Vermiform appendix (tissue), 1 donor: ENCODE data around the genes KMT2C and HTR5A.

- PRO-cap = no peak
These were observed 120.7 kb downstream of the PRKAG2 start for GRCh38 chr7:151755851-151757039.

GRCh38 chr7:151778401-151779205, 98.3 kb downstream of the PRKAG2 start:
- PRO-cap = no peak

- PRO-cap = no peak
These were observed 29.1 kb downstream of the PRKAG2 start for GRCh38 chr7:151847711-151848251.

- PRO-cap = no peak
These were observed 13.7 kb downstream of the PRKAG2 start for GRCh38 chr7:151863126-151863668.

- PRO-cap = no peak
These were observed 17.5 kb upstream of the PRKAG2 start for GRCh38 chr7:151894456-151894862.

GRCh38 chr7:151988091-151988588, 31.9 kb downstream of the GALNTL5 start:
- PRO-cap = no peak

- PRO-cap = no peak
These were observed 105.5 kb downstream of the GALNT11 start for GRCh38 chr7:152130753-152131609.

DNA sequence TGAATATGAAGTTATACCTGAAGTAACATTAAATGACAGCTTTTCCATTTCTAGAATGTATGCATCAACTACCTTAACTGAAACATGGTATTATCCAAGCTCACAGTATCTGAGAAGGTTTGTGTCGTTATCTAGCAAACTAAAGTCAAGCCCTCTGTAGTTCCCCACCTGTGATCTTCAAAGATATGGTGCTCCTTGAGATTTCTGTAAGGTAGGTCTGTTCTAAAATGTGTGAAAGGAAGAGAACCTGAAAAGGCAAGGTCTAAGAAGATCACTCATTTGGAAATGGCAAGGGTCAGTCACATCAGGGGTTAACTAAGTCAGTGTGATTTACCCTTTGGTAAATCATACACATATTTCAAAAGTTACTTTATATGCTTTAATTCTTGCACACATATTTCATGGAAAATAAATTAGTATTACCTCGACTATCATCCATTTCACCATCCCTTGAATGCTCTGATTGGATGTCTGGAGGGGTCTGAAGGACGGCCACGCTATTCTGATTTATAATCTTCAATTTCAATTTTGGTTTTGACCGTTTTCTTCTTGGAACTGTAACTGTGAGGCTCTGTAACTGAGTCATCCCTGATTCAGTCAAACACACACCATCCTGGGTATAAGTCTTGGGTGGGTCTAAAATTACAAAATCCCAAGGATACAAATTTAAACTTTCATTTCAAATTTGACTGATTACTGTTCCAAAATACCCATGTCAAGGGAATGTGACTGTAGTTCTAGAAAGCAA, 194.8 kb downstream of the GALNT11 start:
- PRO-cap = no peak

DNA sequence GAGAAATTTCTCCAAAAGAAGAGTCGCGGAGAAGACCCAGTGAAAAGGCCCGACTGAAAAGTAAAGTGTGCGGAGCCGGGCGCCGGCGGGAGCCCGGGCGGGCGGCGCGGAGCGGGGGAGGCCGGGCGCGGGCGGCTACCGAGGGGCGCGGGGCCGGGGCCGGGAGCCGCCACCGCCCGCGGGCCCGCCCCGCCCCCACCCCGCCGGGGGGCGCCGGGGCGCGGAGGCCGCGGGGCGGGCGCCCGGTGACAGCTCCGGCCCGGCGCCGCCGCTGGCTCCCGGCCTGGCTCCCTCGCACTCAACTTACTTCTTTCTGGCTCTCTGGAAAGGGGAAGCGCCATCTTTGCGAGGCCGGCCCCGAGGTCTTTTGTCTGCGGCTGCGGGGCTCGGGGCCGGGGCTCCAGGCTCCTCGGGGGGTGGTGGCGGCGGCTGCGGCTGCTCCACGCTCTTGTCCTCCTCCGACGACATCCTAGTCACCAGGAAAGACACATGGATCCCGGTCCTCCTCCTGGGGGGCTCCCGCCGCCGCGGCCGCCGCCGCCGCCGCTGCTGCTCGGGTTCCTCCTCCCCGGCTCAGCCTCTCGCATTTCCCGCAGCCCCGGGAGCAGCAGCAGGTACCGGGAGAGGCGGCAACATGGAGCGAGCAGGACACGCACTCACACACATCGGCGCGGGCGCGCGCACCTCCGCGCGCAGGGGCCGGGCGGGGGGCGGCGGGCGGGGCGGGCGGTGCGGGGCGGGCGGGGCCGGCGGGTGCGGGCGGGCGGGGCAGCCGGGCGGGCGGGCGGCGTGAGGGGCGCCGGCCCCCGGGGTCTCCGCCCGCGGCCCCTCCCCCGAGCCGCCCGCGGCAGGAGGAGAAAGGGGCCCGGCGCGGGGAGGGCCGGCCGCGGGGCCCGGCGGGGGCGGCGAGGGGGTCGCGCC, at the start of gene KMT2C:
Gene KMT2C, minus strand, starts transcription at position 685 of the 921 bp plus-strand sequence.
- PRO-cap = bidirectional peak, plus-strand start at position 836 of the sequence, minus-strand start at position 670 of the sequence

DNA sequence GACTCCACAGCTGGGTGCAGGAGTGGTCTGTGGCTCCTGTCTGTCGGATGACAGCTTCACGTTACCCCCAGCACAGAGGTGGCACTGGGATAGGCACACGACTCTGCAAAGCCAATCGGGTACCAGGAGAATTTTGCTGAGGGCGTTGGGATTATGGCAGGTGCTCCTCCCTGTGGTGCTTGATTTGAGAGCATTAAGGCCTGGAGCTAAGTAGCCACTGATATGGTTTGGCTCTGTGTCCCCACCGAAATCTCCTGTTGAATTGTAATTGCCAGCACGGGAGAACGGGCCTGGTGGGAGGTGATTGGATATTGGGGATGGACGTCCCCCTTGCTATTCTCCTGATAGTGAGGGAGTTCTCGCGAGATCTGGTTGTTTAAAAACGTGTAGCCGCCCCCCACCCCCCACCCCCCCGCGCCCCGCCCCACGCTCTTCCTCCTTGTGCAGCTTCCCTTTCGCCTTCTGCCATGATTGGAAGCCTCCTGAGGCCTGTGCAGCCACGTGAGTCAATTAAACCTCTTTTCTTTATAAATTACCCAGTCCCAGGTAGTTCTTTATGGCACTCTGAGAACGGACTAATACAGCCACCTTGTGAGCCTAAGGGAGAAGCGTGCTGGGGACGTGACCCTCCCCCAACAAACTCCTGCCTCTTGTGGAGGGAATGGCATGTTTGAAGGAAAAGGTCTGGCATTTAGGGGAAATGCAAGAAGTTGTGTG, 117.9 kb upstream of the KMT2C start:
- PRO-cap = no peak

GRCh38 chr7:152615162-152615739, 60.7 kb downstream of the XRCC2 start:
- PRO-cap = no peak

DNA sequence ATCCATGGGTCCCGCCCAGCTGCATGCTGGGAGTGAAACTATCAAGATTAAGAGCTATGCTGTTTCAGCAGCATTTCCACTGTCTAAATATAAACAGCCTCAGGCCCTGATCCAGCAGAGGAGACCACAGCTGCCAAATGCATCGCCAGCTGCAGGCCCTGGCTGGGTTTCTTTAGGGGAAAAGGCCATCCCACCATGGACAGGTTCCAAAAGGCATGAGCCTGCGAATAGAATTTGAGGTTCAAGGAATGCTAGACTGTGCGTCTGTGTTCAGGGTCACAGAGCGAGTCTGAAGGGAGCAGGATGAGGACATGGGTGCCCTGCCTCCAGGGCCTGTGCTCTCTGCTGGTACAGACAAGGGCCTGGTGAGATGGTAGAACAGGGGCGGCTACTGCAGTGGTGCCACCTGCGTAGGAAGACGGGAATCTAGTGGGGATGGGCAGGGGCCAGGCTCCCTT, 411.3 kb downstream of the PAXIP1 start:
- PRO-cap = no peak

DNA sequence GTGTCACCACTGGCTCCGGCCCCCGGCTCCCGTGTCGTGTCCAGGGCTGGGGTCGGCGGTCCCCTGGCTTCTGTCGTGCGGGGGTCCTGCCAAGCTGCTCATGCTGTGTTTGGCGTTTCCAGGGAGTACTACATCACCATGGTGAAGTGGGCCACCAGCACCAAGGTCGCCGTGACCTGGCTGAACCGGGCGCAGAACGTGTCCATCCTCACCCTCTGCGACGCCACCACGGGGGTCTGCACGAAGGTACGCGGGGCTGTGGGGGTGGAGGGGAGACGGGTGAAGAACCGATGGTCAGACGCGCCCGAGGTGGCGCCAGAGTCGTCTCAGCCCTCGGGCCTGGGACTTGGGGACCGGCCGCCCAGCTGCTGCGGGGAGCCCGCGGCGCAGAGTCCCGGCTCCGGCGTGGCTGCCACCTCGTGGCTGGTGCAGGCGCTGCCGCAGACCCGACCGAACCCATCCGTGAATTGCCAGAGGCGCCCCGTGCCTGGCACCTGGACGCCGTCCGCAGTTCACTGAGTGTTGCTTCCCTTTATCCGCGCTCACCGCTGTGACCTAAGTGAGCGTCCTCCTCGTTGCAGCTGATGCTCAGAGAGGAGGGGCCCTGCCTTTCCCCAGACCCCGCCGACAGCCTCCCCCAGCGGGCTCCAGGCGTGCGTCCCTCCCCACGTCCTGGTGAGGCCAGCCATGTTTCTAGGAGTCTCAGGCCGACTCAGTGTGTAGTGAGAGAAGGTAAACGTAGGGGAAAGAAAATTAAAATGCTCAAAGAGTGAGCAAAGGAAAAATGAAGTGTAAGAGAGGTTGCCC, 208.8 kb downstream of the PAXIP1 start:
- PRO-cap = no peak

DNA sequence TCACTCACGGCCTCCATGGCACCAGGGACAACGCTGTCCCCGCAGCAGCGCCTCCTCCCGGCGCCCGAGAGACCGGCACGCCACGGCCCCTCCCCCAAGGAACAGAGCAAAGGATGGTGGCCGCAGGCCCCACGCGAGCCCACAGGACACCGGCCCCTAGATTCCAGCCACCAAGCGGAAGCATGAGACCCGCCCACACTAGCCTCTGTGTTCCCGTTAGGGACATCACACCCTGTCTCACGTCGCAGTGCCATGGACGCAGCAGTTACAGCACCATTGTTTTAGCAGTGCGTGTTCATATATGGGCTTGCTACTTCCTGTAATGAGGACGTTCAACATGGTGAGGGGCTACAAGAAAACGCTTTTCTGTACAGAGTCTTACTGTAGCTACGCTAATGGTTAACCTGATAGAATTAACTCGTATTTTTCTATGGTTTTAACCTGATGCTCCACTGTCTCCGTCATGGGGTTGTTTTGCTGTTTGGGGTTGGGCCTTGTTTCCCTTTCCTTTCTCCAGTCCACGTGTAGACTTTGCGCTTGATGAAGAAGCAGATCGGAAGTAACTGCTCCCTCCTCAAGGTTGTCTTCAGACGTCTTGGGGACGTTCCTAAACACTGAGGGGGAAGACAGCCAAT, 110.1 kb downstream of the PAXIP1 start:
- PRO-cap = no peak

- PRO-cap = no peak
These were observed 35.4 kb downstream of the PAXIP1 start for GRCh38 chr7:154967485-154968040.

- PRO-cap = unidirectional peak, minus-strand start at chr7:155003911; unidirectional peak, minus-strand start at chr7:155004059
These were observed 868 bp upstream of the PAXIP1 start for GRCh38 chr7:155003796-155004187.

DNA sequence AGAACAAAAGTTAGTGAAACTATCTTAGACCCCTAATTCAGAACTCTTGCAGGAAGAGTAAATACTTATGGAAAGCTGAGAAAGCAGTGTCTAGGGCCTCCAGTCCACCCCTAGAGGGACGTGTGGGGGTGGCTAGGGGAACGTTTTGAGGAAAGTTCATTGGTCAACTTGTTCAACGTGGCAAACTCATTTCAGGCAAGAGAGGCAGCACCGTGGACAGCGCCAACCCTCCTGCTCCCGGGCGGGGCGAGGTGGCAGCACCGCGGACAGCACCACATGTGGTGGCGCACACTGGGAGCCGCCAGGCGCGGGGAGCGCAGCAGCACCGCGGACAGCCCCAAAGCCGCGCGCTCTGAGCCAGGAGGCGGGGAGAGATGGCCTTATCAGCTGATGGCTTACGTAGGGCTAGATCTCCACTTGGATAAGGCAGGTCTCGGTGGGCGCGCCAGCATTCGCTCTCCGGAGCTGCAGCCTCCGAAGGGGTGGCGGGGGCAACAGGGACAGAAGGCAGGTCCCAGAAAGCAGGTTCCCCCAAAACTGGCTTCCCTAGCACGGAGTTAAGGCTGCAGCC, at the start of gene HTR5A:
Gene HTR5A, plus strand, starts transcription at position 448 of the 571 bp plus-strand sequence.
- PRO-cap = no peak

DNA sequence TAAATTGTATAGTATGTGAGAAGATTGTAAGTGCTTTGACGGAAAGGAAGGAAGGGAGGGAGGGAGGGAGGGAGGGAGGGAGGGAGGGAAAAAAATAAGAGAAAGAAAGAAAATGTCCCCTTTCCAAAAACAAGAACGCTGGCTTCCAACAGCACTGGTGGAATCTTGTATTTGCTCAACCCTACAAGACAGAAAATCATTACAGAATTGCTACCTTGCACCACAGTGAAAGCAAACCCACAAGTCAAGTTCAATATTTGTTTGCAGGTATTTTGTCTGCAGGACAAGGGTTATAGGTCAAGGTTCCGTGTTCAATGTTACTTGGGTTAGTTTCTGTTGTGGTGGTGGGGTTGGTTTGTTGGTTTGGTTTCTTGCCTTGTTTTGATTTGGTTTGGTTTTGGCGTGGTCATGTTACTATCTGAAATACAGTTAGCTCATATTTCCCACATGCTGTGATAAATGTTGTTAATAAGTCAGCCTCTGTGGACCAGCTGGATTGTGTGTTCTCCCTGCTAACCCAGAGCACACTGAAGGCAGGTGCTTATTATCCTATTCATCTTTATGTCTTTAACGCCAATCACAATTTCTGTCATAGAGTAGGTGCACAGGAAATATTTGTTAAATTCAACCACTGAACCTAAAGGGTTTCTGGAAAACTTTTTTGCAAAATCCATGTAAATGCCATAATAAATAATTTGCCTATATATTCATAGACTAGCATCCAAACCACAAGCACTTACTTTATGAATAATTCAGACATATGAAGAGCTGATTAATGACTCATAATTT, 75.6 kb upstream of the INSIG1 start:
- PRO-cap = no peak

- PRO-cap = no peak
These were observed 44.6 kb upstream of the INSIG1 start for GRCh38 chr7:155252788-155253677.

GRCh38 chr7:155298107-155298687, 519 bp downstream of the INSIG1 start:
- PRO-cap = unidirectional peak, plus-strand start at chr7:155298151